ENCODE measurements around a stretch of chr10.

GRCh38 chr10:58575574-58576160 lies 63.0 kb downstream of the BICC1 start:
- PRO-cap, 2 experiments = no peak in any of the 2 experiments

GRCh38 chr10:58637281-58638006 lies 124.8 kb downstream of the BICC1 start:
- PRO-cap, 2 experiments = no peak in any of the 2 experiments

DNA sequence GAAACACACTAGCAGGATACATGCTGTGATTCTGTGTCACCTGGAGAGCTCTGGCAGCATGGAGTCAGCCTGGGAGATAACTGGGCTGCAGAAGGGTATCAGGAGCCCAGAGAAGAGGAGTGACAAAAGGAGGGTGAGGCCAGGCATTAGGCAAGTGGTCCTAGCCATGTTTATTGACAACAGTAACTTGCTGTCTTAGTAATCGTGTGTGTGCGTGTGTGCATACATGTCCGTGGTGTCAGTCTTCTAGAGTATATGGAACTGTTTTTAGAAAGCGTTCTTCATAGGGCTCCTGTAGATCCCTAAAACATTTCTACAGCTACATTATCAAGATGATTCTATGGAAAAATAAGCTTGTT lies 157.4 kb upstream of the PHYHIPL start:
- PRO-cap, 2 experiments = no peak in any of the 2 experiments

DNA sequence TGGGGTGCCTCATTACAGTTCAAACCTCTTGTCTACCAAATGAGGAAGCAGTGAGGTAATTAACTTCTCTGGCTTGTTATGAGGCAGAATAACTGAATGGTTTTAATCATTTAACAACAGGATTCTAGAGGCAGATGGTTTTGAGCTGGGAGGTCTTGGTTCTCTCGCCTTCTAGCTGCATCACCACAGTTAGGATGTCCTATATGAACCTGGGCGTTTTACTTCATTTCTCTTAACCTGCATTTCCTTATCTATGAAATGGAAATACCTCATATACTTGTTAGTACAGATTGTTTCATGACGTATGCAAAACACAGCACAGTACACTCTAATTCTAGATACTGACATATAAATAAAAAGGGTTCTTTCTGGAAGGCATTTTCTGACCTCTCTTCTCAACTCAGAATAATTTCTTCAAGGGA lies 16.1 kb upstream of the SLC16A9 start:
- PRO-cap, 2 experiments = no peak in any of the 2 experiments

DNA sequence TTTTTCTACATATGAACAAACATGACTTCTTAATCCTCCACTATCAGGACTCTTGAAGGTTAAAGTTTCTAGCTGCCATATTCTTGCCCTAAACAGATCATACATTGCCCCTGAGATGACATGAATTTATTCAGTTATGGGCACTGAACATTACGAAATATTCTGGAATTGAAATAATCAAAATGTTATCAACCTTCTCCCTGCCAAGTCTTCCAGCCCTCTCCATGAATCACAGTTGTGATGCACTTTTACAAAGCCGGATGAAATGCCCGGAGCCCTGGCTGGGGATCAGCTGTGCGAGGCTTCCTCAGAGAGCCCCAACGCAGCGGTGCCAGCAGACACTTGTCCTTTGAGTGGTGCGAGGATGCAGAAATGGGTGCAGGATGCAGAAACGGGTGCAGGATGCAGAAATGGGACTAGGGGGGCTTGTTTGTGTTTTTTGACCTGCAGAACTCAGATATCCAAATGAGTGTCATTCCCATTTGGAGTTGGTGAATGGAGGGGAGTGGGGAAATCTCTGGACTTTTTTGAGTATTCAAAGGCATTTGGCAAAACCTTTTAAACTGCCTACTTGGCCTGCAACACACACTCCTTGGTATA lies 2.7 kb downstream of the MRLN start:
- PRO-cap, 2 experiments = no peak in any of the 2 experiments

GRCh38 chr10:59835415-59836045 lies 70.8 kb downstream of the CCDC6 start:
- PRO-cap, 2 experiments = no peak in any of the 2 experiments

- PRO-cap, 2 experiments = no peak in any of the 2 experiments
These were observed 58.9 kb downstream of the CCDC6 start for GRCh38 chr10:59847335-59847891.

GRCh38 chr10:59881861-59882147 lies 24.6 kb downstream of the CCDC6 start:
- PRO-cap, 2 experiments = no peak in any of the 2 experiments

GRCh38 chr10:60139430-60140231 lies 233.3 kb upstream of the CCDC6 start:
- PRO-cap, 2 experiments = no peak in any of the 2 experiments

- PRO-cap, 2 experiments = no peak in any of the 2 experiments
These were observed 108.4 kb upstream of the ANK3 start for GRCh38 chr10:60498062-60498552.

DNA sequence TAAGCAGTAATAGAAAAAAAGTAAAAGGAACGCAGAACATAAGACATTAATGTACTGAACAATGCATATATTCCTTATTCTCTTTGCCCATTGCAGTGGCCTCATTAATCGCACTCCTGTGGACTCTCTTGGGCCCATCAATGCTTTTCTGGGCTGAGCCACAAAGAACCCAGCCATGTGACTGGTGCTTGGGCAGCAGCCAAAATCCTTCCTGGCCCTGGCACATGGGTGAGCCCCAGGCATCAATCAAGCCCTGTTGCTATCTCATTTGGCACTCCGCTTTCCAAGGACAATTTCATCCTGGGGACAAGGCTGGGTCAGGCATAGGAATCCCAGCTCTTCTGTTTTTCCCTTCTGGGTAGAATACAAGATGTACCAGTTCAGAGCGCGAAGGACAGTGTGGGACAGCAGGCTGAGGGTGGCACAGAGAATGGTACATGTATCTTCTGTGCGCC lies 42.2 kb downstream of the RHOBTB1 start:
- PRO-cap, 2 experiments = no peak in any of the 2 experiments

GRCh38 chr10:61396910-61397480 lies 56.2 kb downstream of the TMEM26 start:
- PRO-cap, 2 experiments = peak in 1 of 2 experiments; most common plus-strand start chr10:61397139 (in 1)

DNA sequence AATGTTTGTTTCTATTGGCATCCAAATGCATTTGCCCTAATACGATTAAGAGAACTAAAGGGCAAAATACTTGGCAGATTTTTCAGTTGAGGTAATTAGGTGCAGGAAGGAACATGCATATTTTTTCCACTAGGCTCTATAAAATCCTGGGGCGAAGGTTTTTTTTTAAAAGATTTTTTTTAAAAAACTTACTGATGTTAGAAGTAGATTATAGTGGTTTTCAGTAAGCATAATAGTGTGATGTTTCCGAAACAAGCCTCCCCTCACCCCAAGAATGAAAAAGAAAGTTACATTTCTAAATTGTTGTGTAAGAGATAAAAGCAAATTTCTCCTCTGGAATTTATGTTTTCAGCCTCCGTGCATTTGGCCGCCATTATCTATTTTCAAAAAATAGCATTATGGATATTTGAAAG lies 92.6 kb downstream of the ARID5B start:
- PRO-cap, 2 experiments = no peak in any of the 2 experiments

GRCh38 chr10:62005541-62006179 lies 104.2 kb downstream of the ARID5B start:
- PRO-cap, 2 experiments = no peak in any of the 2 experiments

DNA sequence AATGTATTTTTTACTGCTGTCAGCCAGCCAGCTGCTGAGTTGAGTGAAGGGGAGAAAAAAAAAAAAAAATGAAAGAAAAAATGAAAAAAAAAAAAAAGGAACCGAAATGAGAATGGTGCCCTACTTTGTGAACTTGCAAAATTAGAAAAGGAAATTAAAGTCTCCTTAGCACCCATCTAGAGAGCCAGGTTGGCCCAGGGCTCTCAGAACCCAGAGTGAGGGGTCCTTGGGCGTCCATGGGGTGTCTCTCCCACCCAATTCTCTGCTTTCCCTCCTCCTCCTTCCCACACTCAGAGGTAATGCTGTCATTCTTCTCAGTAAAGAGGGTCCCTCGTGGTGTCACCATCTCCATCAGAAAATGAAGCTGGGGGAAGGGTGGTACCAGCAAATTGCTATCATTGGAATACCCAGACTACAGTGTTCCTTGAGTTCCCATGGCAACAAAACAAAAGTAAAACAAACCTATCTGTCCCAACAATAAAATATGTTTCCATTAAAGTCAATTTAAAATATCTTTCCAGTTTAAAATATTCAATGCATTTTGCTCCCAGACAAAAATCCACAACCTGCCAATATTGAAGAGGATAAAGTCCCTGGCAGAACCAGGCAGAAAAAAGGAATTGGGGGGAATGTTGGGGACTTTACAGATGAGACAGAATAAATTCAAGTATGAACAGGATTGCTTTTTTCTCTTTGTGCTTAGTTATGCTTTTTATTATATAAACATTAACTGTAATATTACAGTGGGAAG lies 181.9 kb downstream of the ARID5B start:
- PRO-cap, 2 experiments = no peak in any of the 2 experiments

DNA sequence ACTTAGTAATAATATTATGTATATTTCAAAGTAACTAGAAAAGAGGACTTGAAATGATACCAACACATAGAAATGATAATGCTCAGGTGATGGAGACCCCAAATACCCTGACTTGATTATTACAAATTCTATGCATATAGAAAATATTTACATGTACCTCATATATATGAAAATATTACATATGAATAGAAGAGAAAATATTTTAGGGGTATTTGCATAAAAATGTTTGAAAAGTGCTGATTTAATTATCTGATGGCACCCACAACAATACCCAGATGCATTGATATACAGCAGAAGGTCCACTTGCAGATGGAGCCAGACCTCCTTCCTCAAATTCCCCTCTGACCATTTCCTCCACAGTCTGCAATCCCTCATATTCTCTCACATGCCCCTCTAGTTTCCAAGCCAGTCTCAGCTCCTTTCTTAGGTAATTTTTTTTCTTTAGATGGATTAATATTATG lies 6.3 kb upstream of the RTKN2 start:
- PRO-cap, 2 experiments = no peak in any of the 2 experiments

DNA sequence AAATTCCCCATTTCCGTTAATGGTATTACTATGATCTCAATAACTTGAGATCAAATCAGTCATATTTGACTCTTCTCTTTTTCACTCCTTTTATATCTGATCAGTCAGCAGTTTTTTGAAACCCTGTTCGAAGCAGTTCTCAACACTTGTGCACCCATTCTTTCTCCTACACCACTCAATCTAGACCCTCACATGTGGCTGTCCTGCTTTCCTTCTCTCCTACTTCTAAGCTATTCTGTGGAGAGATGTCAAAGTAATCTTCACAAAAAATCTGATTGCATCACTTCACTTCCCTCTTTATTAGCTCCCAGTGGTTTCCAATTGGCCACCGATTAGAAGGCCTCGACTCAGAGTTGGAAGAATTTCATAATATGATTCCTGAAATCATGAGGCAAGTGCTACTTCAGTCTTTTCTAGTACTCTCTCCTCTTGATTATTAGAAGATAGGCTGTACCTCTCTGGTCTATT lies 129.0 kb downstream of the ZNF365 start:
- PRO-cap, 2 experiments = no peak in any of the 2 experiments

DNA sequence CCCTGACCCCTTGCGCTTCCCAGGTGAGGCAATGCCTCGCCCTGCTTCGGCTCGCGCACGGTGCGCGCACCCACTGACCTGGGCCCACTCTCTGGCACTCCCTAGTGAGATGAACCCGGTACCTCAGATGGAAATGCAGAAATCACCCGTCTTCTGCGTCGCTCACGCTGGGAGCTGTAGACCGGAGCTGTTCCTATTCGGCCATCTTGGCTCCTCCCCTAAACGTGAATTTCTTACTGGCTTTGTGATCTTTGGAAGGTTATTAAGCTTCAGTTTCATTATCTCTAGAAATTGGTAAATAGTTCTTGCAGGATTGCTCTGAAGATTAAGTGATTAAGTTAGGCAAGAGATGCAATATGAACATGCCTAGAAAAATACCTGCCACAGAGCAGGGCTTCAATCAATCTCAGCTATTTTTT lies 196.0 kb upstream of the ADO start:
- PRO-cap, 2 experiments = no peak in any of the 2 experiments

DNA sequence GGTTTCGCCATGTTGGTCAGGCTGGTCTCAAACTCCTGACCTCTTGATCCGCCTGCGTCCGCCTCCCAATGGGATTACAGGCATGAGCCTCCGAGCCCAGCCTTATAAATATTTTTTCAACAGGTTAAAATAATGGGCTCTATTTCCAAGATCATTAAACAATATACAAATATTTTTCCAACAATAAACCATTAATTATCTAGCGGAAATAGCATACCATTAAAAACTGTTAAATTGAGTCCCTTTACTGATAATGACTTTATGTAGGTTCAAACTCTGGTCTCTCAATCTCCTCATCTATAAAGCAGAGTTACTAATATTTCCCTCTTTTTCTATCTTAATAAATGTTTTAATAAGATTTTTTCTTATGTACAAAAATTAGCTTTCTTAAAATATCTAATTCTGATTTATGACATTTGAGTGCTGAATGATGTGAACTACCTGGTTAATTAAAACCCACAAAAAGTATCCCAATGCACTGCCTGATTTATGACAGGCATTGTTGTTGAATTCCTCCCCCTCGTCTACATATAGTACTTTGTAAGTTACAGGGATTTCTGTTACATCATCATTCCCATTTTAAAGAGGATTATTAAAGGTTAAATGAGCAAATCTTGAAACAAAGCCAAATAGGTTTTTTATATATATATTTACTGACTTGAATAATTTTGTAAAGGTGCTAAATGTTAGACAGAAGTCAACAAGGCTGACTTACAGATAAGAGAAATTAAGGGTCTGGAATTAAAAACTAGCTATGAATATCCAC lies 91.0 kb downstream of the NRBF2 start:
- PRO-cap, 2 experiments = no peak in any of the 2 experiments

- PRO-cap, 2 experiments = no peak in any of the 2 experiments
These were observed 127.7 kb downstream of the NRBF2 start for GRCh38 chr10:63260793-63261219.

Measured in Colon Carcinoma Metastatic in the Brain (tissue), 2 donors.